SK-MEL-5 (cell line): ENCODE measurements around a stretch of chrX.

DNA sequence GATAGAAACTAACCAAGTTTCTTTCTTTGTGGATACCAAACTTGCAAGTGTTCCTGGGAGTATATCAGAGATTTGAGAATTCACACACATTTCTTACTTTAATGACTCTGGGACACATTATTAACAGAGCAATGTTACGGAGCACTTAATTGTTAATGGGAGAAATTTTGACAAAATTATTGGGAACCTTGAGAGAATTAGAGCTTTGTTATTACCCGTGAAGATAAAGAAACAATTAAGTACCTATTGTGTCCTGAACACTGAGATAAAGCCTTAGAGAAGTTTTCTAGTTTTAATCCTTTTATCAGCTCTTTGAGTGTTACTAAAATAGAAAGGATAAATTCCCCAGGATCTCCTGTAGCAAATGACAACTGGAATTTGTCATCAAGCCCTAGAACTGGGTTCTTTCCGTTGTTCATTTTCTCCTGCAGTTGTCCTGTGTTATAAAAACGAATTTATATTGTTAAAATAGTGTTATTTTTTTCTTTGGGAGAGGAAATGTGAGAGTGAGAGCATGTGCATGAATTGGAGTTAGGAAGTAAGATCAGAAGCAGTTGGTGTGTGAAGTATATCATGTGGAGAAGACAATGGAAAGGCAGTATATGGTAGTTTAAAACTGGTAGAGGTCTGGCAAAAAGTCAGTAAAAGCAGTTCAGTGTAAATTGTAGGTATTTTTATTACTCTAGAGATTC lies 87.3 kb downstream of the KDM6A start:
RAMPAGE:
- cytosol, long total RNA: no peak
- long total RNA: no peak
- nucleus, long total RNA: no peak

DNA sequence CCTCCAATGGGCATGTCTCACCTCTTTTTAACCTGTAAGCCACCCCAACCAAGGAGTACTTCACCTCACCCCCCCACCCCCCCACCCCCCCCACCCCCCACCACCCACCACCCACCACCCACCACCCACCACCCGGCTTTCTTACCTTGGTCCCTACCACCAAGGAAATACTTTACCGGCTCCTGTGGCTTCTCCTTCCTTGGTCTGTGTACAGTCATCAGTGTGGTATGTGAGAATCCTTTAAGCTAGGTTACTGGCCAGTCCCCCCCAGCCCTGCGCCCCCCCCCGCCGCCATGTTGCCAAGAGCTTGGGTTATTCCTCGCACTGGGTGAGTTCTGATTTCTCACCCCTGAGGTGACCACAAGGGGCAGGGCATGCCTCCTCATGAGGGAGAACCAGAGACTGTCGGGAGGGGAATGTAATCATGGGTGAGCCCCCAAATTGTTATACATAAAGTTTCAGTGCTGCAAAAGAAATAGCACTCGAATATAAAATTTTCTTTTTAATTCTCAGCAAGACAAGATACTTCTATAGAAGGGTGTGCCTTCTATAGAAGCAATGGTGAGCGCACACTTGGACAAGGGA lies 133.0 kb downstream of the KDM6A start:
RAMPAGE:
- cytosol, long total RNA: no peak
- long total RNA: no peak
- nucleus, long total RNA: no peak

DNA sequence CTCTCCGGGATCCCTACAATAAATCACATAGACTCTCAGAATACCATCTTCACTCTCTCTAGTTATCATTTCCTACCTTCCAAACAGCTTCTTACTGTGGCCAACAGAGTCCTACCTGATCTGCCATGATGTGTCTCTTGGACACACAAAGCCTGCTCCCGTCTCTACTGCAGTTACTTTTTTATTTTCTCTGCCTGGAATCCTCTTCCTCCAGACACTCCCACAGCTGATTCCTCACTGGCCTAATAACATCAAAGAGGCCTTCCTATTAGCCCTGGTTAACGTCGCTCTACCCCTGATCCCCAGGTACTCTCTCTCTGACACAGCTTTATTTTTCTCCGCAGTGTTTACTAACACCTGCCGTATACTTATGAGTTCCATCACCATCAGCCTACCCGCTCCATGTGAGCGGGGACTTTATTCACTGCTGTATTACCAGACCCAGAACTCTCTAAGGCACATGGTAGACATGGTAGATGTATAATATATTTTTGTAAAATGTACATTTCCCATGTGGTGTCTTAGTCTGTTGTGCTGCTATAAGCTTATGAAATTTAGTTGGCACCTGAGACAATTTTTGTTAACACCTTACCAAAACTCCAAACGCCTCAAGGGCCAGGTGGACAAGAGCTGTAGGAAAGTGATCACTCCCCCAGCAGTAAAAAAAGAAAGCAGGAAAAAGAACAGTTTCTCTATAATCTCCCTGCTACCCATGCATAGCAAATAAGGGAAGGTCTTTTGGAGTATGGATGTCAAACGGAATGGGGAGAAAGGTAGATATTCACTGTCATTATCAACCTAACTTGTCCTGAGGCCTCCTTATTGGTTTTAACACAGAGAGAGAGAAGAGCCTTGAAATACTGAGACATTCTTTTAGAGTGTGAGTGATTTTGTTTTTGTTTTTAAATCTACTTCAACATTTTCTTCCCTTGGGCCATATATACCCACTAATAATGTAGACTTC lies 559.9 kb upstream of the DIPK2B start:
RAMPAGE:
- cytosol, long total RNA: no peak
- long total RNA: no peak
- nucleus, long total RNA: no peak

RAMPAGE:
- cytosol, long total RNA: no peak
- long total RNA: no peak
- nucleus, long total RNA: no peak
These were observed 600.4 kb upstream of the DIPK2B start for GRCh38 chrX:45801123-45801510.

DNA sequence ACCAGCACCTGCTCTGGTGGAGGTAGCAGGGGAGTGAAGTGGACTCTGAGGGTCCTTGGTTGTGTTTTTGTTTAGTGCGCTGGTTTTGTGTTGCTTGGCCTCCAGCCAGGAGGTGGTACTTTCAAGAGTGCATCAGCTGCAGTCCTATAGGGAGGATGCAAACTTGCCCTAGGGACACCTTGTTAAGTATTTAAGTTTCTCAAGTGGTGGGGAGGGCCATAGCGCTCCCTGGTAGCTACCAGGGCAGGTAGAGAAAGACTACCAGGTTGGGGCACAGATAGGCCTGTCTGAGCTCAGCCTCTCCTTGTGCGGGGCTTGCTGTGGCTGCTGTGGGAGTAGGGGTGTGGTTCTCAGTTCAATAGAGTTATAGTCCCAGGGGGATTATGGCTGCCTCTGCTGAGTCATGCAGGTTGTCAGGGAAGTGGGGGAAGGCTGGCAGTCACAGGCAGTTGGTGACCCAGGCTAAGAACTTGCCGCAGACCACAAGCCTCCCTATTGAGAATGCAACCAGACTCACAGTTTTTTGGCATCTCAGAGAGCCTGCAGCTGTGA lies 267.0 kb upstream of the KRBOX4 start:
RAMPAGE:
- cytosol, long total RNA: no peak
- long total RNA: no peak
- nucleus, long total RNA: no peak

DNA sequence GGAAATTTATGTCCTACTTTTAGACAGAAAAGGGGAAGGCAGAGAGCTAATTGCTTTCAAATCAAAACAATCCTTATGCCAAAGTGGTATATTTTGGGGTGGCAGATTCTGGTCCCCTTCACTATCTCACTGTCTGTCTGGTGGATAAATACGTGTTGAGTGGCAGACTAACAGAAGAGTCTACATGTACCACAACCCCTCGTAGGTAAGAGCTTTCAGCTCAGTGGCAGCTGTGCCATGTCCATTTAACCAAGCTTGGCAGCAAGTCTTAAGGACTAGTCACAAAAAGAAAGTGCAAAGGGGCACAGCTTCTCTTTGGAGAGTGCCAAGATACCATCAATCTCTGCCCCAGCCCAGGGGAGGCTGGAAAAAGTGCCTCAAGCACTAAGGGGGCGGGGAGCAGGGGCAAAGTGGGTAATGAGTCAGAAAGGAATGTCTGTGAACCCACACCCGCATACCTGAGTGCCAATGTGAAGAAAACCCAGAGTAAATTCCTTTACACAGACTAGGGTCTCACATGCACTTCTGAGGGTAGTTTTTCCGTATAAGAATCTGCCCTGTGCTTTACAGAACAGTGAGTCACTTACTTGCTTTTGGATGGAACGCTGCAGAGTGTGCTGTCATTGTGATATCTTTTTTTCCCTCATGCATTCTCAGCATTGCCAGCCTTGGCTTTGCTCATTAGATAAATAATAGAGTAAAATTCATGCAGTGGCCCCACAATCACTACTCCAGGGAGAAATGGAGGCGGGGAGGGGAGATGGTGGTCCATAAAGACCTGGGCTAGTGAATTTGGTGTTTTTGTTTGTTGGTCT lies 121.7 kb upstream of the KRBOX4 start:
RAMPAGE:
- cytosol, long total RNA: no peak
- long total RNA: no peak
- nucleus, long total RNA: no peak

RAMPAGE:
- cytosol, long total RNA: no peak
- long total RNA: no peak
- nucleus, long total RNA: no peak
These were observed 119.5 kb upstream of the KRBOX4 start for GRCh38 chrX:46327280-46328269.

GRCh38 chrX:46371127-46371354 lies 76.1 kb upstream of the KRBOX4 start:
RAMPAGE:
- cytosol, long total RNA: no peak
- long total RNA: no peak
- nucleus, long total RNA: no peak

DNA sequence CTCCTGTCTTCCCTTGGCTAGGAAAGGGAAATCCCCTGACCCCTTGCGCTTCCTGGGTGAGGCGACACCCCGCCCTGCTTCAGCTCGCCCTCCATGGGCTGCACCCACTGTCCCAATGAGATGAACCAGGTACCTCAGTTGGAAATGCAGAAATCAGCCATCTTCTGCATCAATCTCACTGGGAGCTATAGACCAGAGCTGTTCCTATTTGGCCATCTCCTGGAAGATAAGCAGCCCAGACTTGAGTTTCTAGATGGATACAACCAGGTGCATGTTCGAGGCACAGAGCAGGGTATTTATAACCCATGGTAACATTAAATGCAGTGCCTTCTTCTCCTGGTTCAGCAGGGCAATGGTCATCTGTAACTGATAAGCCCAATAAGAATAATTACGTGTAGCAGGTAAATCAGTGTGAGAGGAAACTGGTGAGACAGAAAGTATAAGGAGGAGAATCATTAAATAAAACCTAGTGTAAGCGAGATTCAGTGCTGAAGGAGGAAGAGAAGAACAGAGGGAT lies 39.3 kb downstream of the KRBOX4 start:
RAMPAGE:
- cytosol, long total RNA: no peak
- long total RNA: no peak
- nucleus, long total RNA: no peak

GRCh38 chrX:46600990-46602161 lies 27.8 kb downstream of the CHST7 start:
RAMPAGE:
- cytosol, long total RNA: no peak
- long total RNA: no peak
- nucleus, long total RNA: no peak

RAMPAGE:
- cytosol, long total RNA: no peak
- long total RNA: no peak
- nucleus, long total RNA: no peak
These were observed 582 bp downstream of the CDK16 start for GRCh38 chrX:47218847-47219679.

DNA sequence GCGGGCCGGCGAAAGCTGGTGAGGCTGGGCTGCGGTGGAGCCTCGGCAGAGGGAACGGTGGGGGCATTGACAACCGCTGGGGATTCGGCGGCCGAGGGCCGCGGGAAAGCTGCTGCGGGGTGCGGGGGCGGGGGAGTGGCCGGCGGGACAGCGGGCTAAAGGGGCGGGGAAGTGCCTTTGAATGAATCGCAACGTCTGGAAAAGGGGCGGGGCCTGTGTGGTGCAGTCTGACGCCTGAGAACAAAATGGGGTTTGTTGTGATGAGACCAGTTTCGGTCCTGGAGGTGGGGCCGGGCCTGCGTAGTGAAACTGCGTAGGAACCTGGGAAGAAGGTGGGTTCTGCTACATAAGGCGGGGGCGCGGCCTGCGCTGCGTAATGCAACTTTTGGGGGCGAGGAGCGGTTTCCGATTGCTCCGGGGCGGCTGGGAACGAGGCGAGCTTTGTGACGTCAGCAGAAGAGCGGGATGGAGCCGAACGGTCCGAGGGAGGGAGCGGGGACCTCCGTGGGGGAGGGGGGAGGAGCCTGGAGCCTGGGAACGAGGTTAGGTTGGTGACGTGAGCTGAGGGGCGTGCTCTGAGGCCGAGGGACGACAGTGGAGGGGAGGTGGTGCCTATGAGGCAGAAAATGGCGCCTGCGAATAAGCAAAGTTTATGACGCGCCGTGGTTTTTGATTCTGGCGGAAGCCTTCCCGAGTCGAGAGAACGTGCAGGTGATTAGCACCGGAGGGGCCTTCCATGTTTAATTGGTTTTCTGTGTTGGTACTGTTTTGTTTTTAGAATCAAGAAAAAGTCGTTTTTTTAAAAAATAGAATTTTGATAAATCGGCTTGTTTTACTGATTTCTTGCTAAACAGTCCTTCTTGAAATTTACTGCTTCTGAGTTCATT lies 636 bp downstream of the USP11 start:
RAMPAGE:
- cytosol, long total RNA: no peak
- long total RNA: no peak
- nucleus, long total RNA: no peak

RAMPAGE:
- cytosol, long total RNA: no peak
- long total RNA: no peak
- nucleus, long total RNA: no peak
These were observed 37.6 kb upstream of the ARAF start for GRCh38 chrX:47523366-47523897.

RAMPAGE:
- cytosol, long total RNA: no peak
- long total RNA: no peak
- nucleus, long total RNA: no peak
These were observed 21.0 kb upstream of the ARAF start for GRCh38 chrX:47540073-47540272.

GRCh38 chrX:47569108-47569872 lies 8.3 kb downstream of the ARAF start:
RAMPAGE:
- cytosol, long total RNA: no peak
- long total RNA: no peak
- nucleus, long total RNA: no peak

DNA sequence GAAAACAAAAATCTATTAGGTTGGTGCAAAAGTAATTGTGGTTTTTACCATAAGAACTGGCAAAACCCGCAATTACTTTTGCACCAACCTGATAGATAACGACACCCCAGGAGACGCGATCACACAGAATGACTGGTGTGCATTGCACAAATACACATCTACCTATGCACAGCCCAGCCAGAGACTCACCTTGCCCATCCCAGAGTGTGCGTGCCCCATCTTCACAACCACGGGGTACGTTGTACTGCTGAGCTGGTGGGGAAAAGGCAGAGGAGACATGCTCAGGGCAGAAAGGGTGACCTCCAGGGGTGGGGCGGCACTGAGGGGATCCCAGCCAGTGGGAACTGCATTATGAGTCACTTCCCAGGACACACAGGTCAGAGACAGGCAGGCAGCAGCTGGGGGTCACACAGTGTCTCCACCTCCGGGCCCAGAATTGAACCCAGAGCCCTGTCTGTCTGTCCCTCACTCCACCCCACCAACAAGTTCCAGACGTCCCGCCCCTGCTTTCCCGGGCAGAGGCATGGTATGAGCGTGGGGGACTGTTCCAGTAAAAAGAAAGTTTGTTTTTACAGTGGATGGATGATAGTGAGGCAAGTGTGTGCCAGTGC lies 4.9 kb upstream of the TIMP1 start:
RAMPAGE:
- cytosol, long total RNA: no peak
- long total RNA: no peak
- nucleus, long total RNA: no peak

RAMPAGE:
- cytosol, long total RNA: no peak
- long total RNA: no peak
- nucleus, long total RNA: no peak
These were observed 3.9 kb upstream of the SYN1 start for GRCh38 chrX:47623318-47624159.

GRCh38 chrX:47645248-47646128 lies 4.9 kb downstream of the ELK1 start:
RAMPAGE:
- cytosol, long total RNA: no peak
- long total RNA: no peak
- nucleus, long total RNA: no peak

DNA sequence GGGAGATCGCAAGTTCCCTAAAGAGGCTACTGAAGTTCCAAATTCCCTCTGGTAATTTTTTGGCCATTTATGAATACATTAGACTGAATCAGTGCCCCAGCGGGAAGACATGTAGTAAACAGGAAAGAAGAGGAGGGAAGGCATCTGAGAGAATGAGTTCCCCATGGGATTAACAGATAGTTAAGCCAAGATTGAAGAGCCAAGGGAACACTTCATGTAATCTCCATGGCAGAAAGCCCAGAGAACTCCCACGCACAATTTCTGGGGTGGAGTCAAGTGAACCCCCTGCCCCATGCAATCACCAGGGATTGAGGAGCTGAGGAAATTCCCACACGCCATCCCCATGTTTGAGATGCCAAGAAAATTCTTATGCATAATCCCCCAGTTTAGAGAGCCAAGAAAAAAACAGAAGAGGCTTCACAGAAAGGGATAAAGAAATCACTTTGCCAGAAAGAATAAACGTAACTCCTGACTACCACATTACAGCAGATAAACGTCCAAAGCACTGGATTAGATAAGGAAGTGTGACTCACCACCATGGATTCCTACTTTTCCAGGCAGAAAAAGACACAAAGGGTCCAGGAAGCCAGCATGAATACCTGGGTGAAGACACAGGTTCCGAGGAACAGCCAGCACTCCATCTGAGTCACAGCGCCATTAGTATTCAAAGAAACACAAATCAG lies 25.6 kb downstream of the ZNF630 start:
RAMPAGE:
- cytosol, long total RNA: no peak
- long total RNA: no peak
- nucleus, long total RNA: no peak

DNA sequence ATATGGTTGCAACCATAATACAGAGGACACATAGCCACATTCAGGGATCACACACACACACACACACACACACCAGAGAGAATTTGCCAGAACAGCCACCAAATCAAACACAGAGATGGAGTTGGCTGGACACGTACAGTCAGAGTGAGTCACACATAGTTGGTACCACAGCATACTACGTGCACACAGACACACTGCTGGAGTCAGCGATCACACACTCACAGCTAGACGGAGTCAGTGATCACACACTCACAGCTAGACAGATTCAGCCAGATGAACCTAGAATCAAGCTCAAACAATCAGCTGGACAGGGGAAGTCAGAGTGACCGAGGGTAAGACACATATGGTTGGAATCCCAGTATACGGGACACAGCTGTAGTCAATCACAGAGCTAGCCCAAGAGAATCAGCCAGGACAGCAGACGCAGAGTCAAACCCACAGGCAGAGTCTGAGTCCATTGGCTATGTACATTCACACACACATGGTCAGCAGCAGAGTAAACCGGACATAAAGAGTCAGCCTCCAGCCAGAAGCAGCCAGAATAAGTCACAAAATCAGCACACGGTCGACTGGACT lies 4.7 kb downstream of the SLC38A5 start:
RAMPAGE:
- cytosol, long total RNA: no peak
- long total RNA: no peak
- nucleus, long total RNA: no peak